Heart right ventricle (tissue), 2 donors: ENCODE measurements around the gene TARBP1.

GRCh38 chr1:232428083-232428911 is 201.6 kb downstream of the SIPA1L2 start:
- PRO-cap, 2 experiments: no peak in any of the 2 experiments

GRCh38 chr1:232571597-232572080 is 58.3 kb downstream of the SIPA1L2 start:
- PRO-cap, 2 experiments: no peak in any of the 2 experiments

DNA sequence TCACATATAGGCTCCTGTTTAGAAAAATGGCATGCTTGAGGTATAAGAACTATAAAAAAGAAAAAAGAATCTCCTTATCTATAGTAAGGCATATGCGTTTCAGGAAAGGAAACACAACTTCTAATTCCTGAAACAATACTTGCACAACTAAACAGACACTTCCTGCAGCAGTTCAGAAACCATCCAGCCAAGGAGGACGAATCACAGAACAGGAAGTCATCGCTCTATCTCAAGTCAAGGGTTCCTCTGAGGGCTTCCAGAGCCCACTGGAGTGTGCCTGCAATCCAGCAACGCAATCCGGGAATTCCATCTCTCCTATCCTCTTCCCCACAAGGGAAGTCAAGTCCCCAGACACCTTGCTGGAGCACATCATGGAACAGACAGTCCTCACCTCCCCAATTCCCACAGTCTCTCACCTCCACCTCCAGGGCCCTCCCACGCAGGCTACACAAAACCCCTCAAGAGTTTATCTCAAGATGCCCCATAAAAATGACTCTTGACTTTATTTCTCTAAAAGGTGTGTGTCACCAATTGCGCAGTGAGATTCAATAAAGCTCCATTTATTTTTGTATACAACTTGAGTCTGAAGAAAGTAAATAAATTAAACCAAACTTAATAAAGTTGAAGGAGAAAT is 40.0 kb downstream of the SIPA1L2 start:
- PRO-cap, 2 experiments: no peak in any of the 2 experiments

DNA sequence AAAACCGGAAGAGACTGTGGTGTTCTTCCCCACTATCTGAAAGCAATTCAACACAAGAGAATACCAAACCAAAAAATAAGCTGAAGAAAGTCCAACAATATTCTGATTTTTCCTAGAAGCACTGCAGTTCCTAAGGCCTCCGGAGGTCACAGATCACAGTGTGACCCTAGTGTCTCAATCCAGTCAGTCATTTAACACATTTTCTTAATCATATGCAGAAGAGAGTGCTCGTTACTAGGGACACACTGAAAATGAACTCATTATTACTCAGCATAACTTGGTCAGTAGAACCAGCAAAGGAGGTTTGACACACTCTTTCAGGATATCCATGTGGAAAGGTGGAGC is 5.1 kb downstream of the SIPA1L2 start:
- PRO-cap, 2 experiments: peak in 1 of 2 experiments; most common minus-strand start position 253 of the sequence (in 1)

DNA sequence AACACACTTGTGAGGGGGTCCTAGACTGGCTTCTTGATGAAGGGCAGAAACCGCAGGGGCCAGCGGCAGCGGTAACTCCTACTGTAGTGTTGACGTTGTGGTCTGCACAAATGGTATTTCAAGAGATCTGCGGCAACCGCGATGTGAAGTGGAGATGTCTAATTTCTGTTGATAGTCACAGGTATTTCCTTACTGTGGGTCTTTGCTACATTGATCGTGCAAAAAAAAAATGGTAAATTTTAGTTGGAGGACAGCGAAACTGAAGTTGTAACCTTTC is 479 bp downstream of the NTPCR start:
- PRO-cap, 2 experiments: no peak in any of the 2 experiments

DNA sequence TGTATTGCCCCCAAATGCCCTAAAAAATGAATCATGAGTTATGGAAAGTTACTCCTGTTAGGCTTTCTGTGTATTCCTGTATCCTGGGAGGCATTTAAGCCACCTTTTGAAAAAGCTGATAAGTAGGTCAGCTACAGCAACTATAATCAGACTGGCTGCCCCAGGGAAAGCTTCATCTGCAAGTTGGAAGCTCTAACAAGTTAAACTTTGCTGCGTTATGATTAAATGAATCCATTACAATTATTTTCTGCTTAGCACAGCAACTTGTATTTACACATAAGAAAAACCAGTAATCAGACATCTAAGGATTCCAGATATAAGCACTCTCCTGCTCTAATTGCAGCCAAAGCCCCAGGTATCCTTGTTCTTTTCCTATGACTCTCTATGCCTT is 147.7 kb downstream of the NTPCR start:
- PRO-cap, 2 experiments: no peak in any of the 2 experiments

DNA sequence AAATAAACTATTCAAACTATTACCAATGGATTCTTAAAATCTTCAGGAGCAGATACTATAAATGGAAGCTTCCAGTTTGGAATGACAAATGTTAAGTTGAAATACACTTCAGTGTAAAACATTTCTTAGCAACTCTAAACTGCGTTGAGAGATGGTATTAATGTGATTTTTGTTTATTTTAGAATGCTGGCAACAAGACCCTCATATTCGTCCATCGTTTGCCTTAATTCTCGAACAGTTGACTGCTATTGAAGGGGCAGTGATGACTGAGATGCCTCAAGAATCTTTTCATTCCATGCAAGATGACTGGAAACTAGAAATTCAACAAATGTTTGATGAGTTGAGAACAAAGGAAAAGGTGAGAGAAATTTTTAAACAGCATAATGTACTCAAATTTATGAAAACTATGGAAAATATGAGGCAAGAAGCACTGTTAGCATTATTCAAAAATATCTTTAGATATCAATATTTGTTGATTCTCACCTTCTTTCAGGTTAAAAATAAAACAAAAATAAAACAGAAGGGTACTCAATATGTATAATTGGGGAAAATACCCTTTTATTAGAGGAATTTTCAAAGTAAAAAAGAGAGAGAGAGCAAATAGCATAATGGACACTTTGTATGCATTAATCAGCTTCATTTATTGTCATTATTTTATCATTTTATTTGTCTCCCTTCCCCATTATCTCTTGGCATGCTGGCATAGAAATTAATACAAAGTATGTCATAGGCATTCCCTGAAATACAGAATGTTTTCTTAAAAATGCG is 27.3 kb downstream of the MAP3K21 start:
- PRO-cap, 2 experiments: no peak in any of the 2 experiments

- PRO-cap, 2 experiments: no peak in any of the 2 experiments
Measured at GRCh38 chr1:233395874-233396188, 68.3 kb downstream of the MAP3K21 start.

DNA sequence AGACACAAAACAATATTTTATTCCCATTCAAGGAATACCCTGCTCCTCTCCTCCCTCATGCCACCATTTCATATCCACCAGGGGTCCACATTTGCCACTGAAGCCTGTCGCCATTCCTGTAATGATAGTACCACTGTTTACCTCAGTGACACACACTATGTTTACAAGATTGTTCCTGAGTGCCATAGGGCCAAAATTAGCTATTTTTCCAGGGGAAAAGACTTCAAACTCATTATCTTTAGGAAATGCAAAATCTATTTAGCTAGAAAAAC is 134.7 kb upstream of the KCNK1 start:
- PRO-cap, 2 experiments: no peak in any of the 2 experiments

- PRO-cap, 2 experiments: no peak in any of the 2 experiments
Measured at GRCh38 chr1:233635899-233636759, 22.2 kb downstream of the KCNK1 start.

DNA sequence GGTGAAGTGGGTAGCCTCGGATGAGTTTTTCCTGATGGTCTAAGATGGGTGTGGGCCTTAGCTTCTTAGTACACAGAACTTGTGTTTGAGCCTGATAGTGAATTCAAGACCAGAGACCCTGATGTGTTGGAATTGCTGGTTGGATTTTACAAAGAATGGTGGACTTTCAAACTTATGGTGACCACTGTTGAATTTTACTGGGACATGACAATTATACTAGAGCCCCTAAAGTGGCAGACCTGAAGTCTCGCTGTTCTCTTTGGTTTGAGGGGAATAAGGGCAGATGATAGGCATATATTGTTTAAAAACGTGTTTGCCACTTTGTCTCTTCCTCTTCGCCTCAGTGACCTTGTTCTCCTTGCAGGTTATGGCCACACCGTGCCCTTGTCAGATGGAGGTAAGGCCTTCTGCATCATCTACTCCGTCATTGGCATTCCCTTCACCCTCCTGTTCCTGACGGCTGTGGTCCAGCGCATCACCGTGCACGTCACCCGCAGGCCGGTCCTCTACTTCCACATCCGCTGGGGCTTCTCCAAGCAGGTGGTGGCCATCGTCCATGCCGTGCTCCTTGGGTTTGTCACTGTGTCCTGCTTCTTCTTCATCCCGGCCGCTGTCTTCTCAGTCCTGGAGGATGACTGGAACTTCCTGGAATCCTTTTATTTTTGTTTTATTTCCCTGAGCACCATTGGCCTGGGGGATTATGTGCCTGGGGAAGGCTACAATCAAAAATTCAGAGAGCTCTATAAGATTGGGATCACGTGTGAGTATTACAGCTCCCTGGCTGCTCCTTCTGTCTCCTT is 52.5 kb downstream of the KCNK1 start:
- PRO-cap, 2 experiments: no peak in any of the 2 experiments

DNA sequence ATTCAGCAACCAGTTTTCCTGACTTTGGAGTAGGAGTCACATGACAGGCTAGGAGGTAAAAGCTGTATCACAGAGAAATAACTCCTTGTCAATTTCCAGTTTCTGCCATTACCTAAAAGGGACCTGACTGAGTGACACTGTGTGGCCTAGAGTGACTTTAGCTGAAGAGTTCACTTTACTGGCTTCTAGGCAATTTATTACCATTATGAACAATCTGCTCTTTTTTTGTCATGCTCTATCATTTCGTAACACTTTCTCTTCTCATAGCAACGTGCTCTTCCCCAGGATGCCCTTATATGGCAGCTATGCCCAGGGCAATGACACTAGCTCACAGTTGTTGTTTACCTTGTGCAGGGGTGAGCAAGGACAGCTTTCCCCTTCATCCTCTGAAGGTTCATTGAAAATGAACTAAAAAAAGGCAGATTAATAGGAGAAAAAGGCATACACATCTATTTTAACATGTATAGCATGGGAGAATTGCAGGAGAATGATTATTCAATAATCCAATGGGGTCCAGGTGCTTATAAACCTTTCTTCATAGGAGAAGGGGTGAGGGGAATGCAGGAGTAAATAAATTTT is 107.3 kb downstream of the KCNK1 start:
- PRO-cap, 2 experiments: no peak in any of the 2 experiments

DNA sequence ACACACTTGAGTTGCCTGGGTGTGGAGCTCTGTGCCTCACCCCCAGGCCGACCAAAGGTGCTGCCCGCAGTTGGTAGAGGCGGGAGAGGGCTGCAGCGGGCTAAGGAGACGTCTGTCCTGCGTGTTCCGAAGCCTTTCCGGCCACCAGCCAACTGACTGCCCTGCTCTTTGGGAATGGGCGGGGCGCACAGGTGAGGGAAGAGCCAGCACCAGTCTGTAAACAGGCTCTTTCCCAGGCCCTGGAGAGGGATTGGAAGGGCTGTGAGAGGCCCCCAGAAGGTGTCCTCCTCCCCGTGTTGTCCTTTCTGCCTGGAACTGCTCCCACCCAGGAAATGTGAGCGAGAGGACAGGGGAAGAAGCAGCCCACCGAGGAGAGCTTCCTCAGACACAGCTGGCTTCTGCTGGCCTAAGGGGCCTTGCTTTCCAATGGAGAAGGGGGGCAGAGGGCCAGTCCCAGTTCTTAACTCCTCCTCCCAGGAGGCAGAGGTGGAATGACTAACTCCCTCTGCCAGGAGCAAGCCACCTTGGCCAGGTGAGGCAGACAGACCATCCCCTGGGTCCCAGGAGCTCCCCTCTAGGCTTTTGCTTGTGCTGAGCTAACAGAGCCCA is 158.2 kb upstream of the COA6 start:
- PRO-cap, 2 experiments: no peak in any of the 2 experiments

DNA sequence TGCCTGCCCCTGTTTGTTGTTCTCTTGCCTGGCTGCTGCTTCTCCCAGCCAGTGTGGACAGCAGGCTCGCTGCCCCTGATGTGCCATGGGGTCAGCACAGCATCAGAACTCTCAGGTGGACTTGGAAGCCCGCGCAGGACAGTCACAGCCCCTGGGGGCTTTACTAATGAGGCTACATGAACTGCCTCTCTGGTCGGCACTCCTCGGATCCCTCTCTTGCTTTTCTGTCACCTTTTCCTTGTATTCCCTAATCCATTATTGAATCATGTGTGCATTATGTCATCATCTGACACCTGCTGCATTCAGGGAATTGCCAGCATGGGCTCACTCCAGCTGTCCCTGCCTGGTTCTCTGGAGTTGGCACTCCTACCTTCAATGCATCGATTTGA is 100.5 kb upstream of the COA6 start:
- PRO-cap, 2 experiments: no peak in any of the 2 experiments

DNA sequence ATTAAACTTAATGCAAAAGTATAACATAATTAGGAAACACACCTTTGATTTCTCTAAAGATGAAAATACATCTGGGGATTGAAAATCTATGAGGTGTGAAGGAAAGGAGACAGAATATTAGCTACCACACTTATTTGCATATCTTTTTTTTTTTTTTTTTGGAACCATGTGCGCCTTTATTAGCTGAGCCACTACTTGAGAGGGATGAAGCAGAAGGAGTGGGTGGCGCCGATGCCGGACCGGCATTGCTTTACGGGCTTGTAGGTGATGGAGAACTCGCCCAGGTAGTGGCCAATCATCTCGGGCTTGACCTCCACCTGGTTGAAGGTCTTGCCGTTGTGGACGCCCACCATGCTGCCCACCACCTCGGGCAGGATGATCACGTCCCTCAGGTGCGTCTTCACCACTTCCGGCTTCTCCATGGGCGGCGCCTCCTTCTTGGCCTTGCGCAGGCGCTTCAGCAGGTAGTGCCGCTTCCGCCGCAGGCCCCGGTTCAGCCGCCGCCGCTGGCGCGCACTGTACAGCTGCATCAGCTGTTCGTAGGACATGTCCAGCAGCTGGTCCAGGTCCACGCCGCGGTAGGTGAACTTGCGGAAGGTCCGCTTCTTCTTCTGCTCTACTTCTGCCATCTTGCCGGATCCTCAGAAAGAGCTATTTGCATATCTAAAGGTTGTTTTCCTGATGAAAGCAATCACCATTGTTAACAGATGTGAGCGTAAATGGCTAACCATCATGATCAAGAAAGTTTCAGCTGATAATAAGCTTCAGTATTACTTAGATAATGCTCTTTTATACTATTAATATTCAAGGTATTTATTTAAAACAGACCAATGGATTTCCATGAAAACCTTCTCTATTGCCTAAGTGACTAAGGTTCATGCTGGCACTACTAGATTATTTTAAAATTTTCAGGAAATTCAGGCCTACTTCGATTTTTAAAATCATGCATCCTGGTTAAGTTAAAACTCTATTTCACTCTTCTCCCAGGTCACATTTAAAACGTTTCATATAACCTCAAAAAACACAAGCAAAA is 16.4 kb upstream of the COA6 start:
- PRO-cap, 2 experiments: no peak in any of the 2 experiments

- PRO-cap, 2 experiments: no peak in any of the 2 experiments
Measured at GRCh38 chr1:234402037-234402526, 28.8 kb downstream of the COA6 start.

GRCh38 chr1:234477976-234479027 is 677 bp downstream of the TARBP1 start:
- PRO-cap, 2 experiments: peak in 2 of 2 experiments; most common plus-strand start chr1:234478308 (in 2); most common minus-strand start chr1:234478238 (in 1)

GRCh38 chr1:234479028-234479493 is at the start of gene TARBP1:
TARBP1 (minus strand) TSS chr1:234479179.
- PRO-cap, 2 experiments: peak in 2 of 2 experiments; most common plus-strand start chr1:234479190 (in 1); most common minus-strand start chr1:234479137 (in 1)

GRCh38 chr1:234543982-234544678 is 65.2 kb upstream of the TARBP1 start:
- PRO-cap, 2 experiments: peak in 1 of 2 experiments; most common plus-strand start chr1:234544401 (in 1); most common minus-strand start chr1:234544271 (in 1)

- PRO-cap, 2 experiments: no peak in any of the 2 experiments
Measured at GRCh38 chr1:234562425-234562832, 47.5 kb downstream of the IRF2BP2 start.